Gastrocnemius medialis (tissue), 3 donors: ENCODE measurements around a stretch of chr6.

DNA sequence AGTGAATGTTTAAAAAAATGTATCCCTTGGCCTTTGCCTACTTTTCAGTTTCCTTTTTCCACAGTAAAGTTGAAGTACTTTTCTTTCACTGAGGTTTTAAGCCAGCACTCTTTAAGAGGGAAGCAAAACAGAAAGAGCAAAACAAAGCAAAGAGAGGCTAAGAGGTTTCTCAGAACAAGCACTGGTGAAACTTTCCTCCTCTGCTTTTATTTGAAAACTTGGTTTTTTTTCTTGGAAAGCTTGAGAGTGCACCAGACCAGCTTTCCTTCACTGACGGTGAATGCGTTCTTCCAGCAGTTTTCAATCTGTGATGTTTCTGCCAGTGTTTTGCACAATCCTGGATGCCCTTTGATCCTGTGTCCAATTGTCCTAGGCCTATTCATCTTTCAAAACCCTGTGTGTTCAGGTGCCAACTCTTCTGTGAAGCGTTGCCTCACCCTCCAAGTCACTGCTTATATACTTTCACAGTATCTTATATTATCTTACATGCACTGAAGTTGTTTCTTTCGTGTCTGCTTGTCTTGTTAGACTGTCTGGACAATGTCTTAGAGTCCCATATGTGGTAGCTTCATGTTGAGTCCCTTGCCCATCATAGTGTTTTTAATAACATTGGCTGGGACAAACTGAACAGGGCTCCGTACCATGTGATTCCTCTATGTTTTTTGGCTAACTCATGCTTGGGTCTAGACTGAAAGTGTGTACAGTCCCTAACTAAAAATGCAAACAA, 1.8 kb downstream of the RNF217 start:
- PRO-cap = unidirectional peak, minus-strand start at position 272 of the sequence
- RAMPAGE, long total RNA, 3 experiments = no peak in any of the 3 experiments

DNA sequence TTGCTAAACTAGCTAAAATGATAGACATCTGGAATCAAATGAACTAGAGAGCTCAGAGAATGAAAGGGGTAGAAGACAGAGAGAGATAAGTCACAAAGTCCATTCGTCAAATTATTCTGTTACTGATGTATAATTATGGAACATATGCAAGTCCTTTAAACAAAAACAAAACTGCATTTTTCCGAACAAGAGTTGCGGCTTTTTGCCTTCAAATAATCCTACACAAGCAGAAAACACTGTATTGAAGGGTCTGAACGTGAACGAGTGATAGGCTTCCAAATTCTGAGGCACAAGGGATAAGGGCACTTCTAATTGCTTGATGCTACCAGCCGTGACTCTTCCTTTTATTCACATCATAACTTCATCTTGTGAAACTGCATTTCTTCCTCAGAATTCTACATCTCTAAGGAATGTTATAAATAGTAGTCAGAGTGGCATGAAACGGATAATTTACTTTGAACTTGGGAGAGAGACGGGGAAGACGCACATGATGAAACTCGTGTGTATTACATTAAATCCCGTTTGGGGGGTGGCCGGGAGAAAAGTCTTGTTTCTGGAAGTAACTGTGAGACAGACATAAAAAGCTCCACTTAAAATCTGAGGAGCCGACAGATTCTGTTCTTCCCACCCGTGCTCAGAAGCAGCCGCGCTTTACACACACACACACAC, 843 bp downstream of the HDDC2 start:
- PRO-cap = no peak
- RAMPAGE, long total RNA, 3 experiments = no peak in any of the 3 experiments

DNA sequence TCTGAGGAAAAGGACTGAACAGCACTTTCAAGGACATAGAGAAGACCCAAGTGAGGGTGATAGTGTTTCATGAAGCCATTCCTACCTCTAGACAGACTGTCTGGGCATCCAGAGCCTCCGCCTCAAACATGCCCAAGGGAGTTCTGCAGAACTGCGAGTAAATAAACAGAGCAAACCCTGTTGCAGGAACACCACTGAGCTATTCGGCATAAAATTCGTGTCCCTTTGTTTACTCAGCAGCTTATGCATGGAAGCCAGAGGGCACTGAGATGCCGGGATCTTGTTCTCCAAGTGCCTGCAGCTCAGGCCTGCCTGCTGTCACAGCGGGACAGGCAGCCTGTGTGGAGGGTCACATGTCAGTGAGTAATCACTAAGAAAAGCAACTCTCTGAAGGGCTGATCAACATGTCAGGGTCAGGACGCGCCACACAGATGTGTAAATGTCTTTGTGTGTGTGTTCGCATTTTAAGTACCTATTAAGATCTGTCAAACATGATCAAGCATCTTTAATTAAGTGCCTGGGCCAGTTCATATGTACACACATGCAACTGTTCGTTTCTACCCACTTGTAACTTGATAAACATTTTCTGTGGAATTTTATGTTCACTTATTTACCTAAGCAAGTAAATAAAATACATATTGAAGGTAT, 164.8 kb upstream of the HEY2 start:
- PRO-cap = bidirectional peak, plus-strand start at position 402 of the sequence, minus-strand start at position 310 of the sequence
- RAMPAGE, long total RNA, 3 experiments = no peak in any of the 3 experiments

DNA sequence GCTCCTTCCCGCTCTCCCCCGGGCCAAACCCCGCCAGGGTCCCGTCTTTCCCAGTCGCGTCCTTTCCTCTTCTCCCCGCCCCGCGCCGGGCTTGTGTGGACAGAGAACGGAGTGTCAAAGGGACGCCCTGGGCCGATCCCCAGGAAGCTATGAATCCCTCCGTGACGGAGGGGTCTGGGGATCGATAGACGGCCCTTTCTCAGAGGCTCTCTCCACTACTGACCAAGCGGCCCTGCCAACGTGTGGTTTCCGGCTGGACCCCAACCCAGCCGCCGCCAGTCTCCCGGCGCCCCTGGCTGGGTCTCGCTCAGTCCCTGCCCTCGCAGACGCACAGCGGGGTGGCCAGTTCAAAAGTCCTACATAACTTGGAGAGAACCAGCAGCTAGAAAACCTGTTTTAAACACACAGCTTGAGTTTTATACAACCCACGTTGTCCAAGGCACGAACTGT, 1.2 kb upstream of the HEY2 start:
- PRO-cap = no peak
- RAMPAGE, long total RNA, 3 experiments = no peak in any of the 3 experiments

- PRO-cap = no peak
- RAMPAGE, long total RNA, 3 experiments = no peak in any of the 3 experiments
Observed at GRCh38 chr6:125793202-125793756, 2.5 kb downstream of the NCOA7 start.

DNA sequence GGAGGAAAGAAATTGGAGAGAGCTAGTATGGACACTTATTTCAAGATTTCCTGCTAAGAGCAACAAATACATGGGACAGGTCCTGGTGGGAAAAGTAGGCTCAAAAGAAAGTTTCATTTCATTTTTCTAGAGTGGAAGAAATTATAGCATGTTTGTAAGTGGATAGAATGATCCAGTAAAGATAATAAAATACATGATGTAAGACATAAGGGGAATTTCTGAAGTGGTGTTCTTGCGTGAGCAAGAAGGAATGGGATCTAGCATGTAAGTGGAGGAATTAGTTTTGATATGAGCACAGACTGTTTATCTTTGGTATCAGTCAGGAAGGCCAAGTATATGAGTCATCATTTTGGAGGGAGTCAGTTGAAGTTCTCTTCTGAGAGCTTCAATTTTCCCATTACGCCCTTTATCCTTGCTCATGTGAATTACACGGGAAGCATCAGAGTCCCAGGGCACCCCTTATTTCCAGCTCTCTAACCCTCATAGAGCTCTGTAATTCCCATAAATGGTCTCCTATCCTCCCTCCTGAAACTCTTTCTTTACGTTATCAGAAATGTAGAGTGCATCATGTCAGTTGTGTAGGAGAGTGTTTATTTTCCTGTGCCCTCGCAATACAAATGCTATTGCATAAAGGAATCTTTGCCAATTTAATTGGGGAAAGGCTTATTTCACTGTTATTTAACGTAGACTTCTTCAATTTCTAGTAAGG, 10.3 kb upstream of the HINT3 start:
- PRO-cap = no peak
- RAMPAGE, long total RNA, 3 experiments = no peak in any of the 3 experiments

DNA sequence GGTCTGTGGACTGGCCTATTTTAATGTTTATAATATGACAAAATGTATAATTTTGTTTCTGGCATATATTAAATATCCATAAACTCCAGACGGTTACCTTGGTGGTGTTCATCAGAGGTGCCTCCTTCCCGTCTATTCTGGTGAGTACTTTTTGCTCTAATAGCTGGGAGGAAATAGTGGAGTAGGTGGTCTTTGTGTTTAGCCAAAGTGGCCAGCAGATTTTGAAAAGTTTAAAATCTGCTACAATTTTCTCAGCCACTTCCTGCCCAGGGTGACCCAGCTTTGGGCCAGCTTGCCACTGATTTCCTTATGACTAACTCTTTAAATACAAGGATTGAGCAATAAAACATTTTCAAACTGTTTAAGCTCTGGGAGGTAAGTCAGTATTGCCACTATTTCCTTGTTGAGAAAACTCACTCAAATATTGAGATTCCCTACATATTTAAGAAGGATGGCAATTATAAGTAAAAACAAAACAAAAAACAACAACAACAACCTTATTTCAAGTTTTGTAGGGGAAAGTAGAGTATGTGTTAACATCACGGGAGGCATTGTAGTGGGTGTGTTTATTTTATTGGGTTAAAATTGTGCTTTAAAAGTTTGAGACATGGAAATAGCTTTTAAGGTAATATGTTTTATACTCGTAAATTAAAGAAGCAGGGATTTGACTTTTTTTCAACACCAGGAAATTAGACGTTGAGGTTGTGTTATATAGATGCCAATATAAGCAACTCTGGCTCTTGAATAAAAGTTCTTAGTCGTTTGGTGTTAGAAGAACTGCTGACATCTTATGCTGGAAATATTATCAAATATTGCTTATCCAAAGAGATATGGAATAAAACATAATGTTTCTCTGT, 54.6 kb downstream of the TRMT11 start:
- PRO-cap = no peak
- RAMPAGE, long total RNA, 3 experiments = no peak in any of the 3 experiments

- PRO-cap = no peak
- RAMPAGE, long total RNA, 3 experiments = no peak in any of the 3 experiments
Observed at GRCh38 chr6:126170507-126170960, 169.4 kb upstream of the CENPW start.

DNA sequence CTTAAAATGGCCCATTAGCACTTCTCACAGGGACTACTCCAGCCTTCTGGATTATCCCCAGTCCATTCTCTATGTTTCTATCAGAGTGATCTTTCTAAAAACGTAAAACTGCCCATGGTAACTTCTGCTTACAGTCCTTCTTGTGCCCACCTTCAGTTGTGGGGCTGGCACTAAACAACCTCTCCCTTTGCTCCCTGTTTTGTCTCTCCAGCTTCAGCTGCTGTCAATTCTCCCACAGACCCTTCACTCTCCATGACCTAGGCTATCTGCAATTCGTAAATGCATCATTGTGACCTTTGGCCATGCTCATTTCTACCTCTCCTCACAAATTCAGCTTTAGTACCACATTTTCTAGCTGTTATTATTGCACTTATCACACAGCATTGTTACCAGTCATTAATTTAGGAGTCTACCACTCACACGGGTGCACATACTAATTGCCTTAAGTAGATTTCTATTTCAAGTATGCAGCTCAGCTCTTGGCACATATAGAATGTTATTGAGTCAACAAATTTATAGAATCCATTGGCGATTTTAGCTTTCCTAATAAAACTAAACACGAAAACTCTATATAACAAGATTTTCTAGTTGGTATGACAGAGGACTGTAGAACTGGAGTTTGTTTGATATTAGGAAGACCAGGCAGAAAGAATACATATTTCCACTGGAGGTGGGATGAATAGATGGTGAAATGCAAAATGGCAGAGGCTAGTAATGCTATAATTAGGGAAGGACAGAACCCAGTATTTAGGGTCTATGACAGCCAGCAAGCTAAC, 174.5 kb upstream of the THEMIS start:
- PRO-cap = no peak
- RAMPAGE, long total RNA, 3 experiments = no peak in any of the 3 experiments

GRCh38 chr6:128296003-128296539, 224.3 kb downstream of the PTPRK start:
- PRO-cap = no peak
- RAMPAGE, long total RNA, 3 experiments = no peak in any of the 3 experiments

- PRO-cap = no peak
- RAMPAGE, long total RNA, 3 experiments = no peak in any of the 3 experiments
Observed at GRCh38 chr6:128398048-128398394, 122.4 kb downstream of the PTPRK start.

- PRO-cap = no peak
- RAMPAGE, long total RNA, 3 experiments = no peak in any of the 3 experiments
Observed at GRCh38 chr6:128499376-128499938, 20.9 kb downstream of the PTPRK start.

DNA sequence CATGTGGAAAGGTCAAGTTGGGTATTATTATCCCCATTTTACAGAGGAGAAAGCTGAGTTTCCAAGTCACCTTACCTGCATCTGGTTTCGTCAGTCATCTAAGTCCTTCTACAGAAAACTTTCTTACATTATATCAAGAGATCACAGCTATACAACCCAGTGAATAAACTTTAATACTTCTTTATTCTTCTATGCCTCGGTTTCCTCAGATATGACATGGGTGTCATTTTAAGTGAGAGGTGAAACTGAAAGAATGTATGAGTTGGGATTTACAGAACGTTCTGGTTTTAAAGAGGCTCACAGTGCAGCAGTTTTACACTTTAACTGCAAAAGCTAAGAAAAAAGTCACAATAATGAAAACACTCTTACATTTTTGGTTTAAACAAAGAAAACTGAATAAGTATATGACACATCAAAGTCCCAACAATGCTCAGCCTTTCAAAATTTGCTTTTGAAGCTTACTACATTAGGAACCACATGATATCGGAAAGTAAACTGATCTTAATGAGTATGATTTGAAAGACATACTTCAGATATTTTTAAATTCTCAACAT, 3.0 kb downstream of the PTPRK start:
- PRO-cap = no peak
- RAMPAGE, long total RNA, 3 experiments = no peak in any of the 3 experiments

DNA sequence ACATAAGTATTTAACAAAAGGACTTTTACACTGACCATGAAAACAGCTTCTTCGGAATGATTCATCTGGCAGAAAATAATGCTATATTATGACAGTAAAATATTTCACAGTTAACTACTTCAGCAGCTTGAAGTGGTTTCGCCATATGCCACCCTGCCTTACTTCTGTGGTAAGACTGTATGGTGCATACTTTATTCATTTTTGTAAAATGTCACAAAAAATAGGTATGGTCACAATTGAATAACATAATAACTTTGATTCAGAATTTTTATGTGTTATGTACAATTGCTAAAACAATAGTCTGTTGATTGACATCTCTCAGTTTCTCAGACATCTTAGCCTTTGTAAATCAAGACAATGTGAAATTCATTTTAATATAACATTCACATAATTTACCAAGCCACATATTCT, 981 bp upstream of the PTPRK start:
- PRO-cap = no peak
- RAMPAGE, long total RNA, 3 experiments = no peak in any of the 3 experiments

GRCh38 chr6:128886528-128886958, 3.6 kb downstream of the LAMA2 start:
- PRO-cap = no peak
- RAMPAGE, long total RNA, 3 experiments = no peak in any of the 3 experiments

DNA sequence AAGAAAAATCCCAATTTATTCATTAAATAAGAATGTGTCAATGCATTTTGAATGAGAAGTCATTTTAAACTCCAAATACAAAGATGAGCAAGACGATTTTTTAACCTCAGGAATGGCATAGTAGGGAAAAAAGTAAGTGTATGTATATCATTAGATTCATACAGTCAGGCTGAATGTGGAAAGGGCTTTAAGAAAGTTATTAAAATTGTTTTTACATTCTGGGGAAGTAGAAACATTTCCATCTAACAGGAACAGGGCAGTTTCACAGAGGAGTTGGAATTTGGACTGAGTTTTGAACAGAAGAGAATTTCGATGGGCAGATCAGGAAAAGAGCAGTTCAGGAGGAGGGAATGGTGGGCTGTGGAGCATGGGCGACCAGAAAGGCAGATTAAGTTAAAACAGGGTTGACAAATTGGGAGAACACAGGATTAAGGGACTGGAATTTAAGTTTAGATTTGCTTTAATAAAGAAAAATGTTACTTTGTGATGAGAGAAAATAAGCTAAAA, 29.7 kb downstream of the LAMA2 start:
- PRO-cap = no peak
- RAMPAGE, long total RNA, 3 experiments = no peak in any of the 3 experiments

DNA sequence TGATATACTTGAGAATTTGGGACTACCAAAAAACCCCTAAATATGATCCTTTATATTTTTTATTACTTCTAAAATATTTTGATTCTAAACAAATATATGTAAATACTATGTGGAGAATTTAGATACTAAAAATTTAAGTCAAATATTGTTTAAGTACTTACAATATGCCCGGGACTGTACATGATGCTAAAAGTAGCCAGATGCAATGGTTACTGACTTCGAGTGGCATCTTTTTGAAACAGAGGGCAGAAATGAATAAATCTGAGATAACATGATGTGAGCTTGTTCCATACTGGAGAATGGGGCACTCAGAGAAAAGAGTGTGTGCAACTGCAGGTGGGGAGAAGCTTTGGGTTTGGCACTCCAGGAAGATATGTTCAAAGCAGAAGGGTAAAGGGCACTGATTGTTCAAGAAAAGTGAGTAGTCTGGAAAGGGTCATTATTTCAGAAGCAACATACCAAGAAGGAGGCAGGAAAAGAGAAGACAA, 67.0 kb downstream of the LAMA2 start:
- PRO-cap = no peak
- RAMPAGE, long total RNA, 3 experiments = no peak in any of the 3 experiments

GRCh38 chr6:129013386-129013968, 130.5 kb downstream of the LAMA2 start:
- PRO-cap = no peak
- RAMPAGE, long total RNA, 3 experiments = no peak in any of the 3 experiments

DNA sequence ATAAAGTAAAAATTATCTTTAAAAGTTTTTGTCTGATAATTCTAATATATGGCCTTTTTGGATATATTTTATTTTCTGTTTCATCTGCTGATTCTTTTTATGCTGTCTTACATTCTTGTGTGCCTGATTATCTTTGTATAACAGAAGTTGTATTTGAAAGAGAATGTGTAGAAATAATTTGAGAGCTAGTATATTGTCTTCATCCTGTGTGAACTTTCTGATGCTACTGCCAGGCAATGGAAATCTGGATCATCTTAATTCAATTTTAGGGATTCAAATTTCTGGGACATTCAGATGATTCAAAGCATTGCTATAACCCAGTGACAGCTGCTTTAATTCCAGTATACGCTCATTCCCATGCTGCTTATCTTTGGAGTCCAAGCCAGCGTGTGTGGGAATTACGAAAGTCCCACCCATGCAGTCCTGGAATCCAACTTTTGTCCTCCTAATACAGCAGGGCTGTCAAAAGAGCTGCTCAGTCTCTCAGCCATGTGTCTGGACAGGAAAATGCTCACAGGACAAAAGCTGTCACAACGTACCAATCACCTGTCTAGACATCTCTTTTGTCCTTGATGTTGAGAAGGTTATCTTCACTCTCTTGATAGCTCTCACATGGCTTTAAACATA, 219.7 kb downstream of the LAMA2 start:
- PRO-cap = bidirectional peak, plus-strand start at position 448 of the sequence, minus-strand start at position 228 of the sequence
- RAMPAGE, long total RNA, 3 experiments = no peak in any of the 3 experiments

- PRO-cap = no peak
- RAMPAGE, long total RNA, 3 experiments = no peak in any of the 3 experiments
Observed at GRCh38 chr6:129138432-129139205, 255.7 kb downstream of the LAMA2 start.